ENCODE measurements around the genes SNTA1, C20orf144 and ACTL10.

DNA sequence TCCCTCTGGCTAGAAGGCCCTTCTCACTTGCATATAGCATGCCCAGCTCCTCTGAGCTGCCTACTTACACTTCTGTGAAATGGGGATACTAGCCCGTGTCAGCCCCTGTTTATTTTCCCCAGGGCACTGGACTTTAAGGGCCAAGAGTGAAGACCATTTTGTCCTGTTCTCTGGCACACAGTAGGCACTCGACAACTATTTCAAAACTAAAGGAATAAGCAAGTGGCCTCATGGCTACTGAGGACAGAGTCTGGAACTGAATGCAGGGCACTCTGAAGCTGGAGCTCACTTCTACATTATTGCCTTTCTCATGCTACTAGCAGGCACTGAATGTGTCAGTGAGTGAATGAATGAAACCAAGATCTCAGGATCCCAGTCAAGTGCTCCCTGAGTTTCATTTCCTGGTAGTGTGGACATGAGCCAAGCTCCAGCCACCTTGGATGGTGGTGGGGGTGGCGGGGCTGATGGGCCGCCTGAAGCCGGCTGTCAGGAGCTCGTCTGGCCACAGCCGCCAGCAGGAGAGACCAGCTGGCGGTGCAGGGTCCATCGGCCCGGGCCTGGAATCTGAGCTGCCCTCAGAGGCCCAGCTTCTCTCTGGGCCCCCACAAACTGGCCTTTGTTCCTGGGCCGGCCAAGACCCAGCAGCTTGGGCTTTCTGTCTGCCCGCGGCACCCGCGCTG lies 43.9 kb downstream of the NOL4L start:
- PRO-cap, 2 experiments, result no peak in any of the 2 experiments

- PRO-cap, 2 experiments, result no peak in any of the 2 experiments
These were observed 22.6 kb upstream of the NOL4L start for GRCh38 chr20:32607784-32608178.

- PRO-cap, 2 experiments, result no peak in any of the 2 experiments
These were observed 802 bp downstream of the COMMD7 start for GRCh38 chr20:32742401-32742928.

- PRO-cap, 2 experiments, result peak in 2 of 2 experiments; most common plus-strand start chr20:32743886 (in 2); most common minus-strand start chr20:32743954 (in 2)
These were observed 629 bp upstream of the COMMD7 start for GRCh38 chr20:32743810-32744382.

GRCh38 chr20:32807574-32808093 lies 12.1 kb upstream of the MAPRE1 start:
- PRO-cap, 2 experiments, result no peak in any of the 2 experiments

GRCh38 chr20:32851852-32852280 lies 6.9 kb upstream of the EFCAB8 start:
- PRO-cap, 2 experiments, result no peak in any of the 2 experiments

DNA sequence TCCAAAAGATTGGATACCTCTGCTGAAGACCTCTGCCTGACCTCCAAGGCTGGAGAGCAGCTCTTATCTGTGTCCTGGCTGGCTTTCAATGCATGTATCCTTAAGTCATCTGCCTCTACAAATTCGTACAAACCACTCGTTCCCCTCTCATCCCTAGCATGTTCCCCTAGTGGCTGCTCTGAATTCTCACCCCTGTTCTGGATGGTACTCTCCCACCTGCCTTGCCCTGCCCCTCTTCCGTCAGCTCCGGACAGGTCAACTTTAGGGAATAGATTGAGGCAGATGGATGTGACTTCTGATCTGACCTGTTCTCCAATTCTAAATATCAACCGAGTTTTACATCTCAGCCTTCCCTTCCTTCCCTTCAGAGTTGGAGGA lies 303 bp downstream of the EFCAB8 start:
- PRO-cap, 2 experiments, result no peak in any of the 2 experiments

GRCh38 chr20:32968163-32968479 lies 36.1 kb downstream of the SUN5 start:
- PRO-cap, 2 experiments, result peak in 2 of 2 experiments; most common plus-strand start chr20:32968368 (in 1); most common minus-strand start chr20:32968253 (in 2)

- PRO-cap, 2 experiments, result peak in 2 of 2 experiments; most common plus-strand start chr20:32972509 (in 2); most common minus-strand start chr20:32972276 (in 2)
These were observed 32.0 kb downstream of the SUN5 start for GRCh38 chr20:32972114-32972792.

DNA sequence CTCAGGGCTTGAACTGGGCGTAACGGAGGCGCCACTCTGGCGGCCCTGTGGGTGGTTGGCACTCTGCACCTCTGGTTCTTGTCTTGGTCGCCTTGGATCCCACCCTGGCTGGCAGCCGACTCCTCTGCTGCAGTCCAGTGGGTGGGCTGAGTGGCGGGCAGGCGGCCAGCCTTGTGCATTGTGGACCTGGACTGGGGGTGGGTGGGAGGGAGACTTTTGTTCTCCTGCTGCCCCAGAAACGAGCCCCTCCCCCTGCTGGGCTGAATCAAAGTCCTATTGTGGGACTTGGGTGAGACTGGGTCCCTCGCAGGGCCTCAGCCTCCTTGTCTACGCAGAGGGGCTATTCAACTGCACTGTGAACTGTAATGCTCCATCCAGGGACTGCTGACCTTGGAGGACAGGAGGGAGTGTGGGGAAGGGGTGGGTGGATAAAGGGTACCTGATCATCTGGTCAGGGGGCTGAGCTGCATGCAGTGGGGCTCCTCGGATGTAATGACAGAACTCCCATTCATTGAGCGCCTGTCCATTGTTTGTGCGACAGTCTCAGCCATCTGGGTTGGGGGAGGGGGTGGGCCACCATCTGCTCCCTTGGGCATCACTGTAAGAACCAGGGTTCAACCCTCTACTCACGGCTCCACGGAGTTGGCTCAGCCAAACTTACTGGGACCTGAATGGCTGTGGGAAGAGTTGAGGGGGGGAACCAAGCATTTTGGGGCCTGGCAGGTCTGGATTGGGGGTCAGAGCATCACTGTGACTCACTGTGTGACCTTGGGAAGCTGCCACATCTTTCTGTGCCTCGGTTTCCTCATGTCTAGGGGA lies 23.8 kb downstream of the SUN5 start:
- PRO-cap, 2 experiments, result no peak in any of the 2 experiments

DNA sequence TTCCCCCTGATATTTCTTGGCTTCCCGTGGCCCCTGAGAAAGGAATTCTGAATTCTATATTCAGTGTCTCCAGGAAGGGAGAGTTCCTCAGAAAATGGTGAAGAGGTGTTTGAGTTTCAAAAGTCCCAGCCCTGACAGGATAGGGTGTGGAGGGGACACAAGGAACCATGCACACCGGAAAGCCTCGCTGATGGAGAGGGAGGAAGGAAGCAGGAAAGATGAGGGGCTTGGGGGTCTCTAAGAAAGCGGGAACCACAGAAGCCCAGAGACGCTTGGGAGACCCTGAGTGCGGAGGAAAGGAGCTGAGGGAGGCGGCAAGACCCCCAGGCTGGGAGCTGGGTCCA lies 49.6 kb downstream of the BPIFB1 start:
- PRO-cap, 2 experiments, result no peak in any of the 2 experiments

DNA sequence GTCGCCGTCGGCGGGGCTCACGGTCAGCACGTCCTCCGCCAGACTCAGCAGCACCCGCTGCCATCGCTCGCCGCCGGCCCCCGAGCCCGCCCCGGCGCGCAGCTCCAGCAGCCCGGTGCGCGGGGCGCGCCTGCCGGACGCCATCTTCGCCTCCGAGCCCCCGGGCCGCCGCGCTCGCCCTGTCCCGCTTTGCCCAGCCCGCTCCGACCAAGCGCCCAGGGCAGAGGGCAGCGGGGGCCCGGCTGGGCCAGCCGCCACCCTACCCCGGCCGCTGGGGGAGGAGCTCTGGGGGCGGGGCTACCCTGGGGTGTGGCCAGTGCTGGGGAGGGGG lies at the start of gene SNTA1:
Gene SNTA1 (minus strand): TSS at position 287 of the 331 bp plus-strand sequence.
- PRO-cap, 2 experiments, result peak in 2 of 2 experiments; most common minus-strand start position 273 of the sequence (in 2)

GRCh38 chr20:33624304-33625137 lies 37.6 kb upstream of the C20orf144 start:
- PRO-cap, 2 experiments, result no peak in any of the 2 experiments

GRCh38 chr20:33662017-33662632 lies at the start of gene C20orf144:
Gene C20orf144, plus strand, starts transcription at chr20:33662327.
- PRO-cap, 2 experiments, result no peak in any of the 2 experiments

DNA sequence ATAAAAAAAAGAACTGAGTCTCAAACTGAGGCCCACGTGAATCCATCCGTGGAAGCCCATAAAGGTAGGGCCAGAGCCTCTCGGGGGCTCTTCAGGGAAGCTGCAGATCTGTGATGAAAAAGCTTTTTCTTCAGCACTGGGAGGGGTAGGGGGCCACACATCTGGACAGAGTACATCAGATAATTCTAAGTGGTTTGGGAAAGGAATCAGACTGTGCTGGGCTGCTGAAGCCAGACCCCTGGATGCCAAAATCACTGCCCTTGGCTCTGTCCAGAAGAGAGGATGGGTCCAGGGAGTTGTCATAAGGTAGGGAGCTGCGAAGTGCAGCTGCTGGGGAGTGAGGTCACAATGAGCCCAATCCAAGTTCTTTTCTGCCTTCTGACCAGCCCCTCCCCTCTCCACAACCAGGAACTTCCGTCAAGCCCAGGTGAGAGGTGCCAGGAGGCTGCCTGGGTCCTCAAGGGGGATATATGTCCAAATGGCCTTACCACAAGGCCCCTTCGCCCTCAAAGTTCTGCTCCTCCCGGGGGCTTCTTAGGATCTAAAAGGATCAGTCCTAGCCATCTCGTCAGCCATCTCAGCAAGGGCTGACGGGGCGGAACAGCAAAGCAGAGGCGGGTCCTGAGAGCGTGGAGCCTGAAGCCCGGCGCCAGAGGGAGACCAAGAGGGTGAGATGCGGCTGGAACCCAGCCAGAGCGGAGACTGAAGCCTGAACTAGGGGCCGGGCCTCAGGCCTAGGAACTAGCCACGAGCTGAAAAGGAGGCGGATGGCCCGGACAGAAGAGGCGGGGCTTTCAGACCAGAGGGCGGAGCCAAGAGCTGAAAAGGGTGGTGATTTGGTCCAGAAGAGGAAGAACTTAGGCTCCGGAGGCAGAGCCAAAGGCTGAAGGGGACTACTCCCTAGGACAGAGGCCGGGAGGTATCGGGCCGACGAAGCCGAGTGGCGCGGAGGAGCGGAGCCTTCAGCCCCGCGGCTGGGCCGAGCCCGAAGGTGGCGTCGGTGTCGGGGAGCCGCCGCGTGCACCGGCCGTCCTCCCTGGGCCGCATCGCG lies at the start of gene ACTL10:
Gene ACTL10 (plus strand): TSS at position 851 of the 1,051 bp plus-strand sequence.
- PRO-cap, 2 experiments, result peak in 2 of 2 experiments; most common plus-strand start position 671 of the sequence (in 2); most common minus-strand start position 704 of the sequence (in 2)

- PRO-cap, 2 experiments, result no peak in any of the 2 experiments
These were observed 11.9 kb downstream of the ZNF341 start for GRCh38 chr20:33743792-33744040.

DNA sequence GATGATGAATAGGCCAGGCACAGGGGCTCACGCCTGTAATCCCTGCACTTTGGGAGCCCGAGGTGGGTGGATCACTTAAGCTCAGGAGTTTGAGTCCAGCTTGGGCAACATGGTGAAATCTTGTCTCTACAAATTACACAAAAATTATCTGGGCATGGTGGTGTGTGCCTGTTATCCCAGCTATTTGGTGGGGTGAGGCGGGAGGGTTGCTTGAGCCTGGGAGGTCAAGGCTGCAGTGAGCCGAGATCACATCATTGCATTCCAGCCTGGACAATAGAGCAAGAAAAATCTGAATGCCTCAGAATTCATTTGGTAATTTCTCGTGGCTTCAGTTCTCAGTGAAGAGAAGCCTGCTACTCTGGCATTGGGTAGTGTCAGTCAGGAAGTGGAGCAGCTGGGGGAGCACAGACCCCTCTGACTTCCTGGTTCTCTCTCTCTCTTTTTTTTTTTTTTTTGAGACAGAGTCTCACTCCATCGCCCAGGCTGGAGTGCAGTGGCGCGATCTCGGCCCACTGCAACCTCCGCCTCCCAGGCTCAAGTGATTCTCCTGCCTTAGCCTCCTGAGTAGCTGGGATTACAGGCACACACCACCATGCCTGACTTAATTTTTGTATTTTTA lies 24.2 kb downstream of the ZNF341 start:
- PRO-cap, 2 experiments, result no peak in any of the 2 experiments

DNA sequence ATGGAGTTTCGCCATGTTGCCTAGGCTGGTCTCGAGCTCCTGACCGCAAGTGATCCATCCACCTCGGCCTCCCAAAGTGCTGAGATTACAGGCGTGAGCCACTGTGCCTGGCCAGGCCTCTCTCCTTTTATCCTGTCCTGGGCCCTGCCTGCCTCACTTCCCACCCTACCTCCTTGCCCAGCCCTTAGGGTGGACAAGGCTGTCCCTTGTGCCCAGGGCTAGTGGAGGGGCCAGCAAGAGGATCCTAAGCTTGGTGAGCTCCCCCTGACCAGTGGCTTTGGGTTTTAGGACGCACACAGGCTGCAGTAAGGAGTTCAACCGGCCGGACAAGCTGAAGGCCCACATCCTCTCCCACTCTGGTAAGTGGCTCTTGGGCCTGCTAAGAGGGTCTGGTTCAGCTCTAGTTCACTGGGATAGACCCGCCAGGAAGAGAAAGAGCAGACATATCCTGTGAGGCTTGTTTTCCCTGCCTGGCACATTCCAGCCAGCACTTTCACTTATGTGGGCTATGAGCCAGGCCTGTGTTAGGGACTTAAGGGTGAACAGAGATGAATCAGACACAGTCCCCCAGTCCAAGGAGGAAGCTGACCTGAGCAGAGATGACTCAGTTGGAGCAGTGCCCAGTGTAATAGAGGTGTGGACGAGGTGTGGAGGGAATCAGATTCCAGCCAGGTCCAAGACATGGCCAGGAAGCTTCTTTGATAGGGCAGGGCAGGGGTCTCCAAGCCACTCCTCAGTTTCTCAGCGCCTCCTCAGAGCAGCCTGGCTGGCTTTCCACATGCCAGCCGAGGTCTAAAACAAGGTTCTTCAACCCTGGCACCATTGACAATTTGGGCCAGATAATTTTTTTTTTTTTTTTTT lies 21.7 kb upstream of the CHMP4B start:
- PRO-cap, 2 experiments, result no peak in any of the 2 experiments

- PRO-cap, 2 experiments, result no peak in any of the 2 experiments
These were observed 3.2 kb downstream of the CHMP4B start for GRCh38 chr20:33814037-33814976.

- PRO-cap, 2 experiments, result peak in 2 of 2 experiments; most common plus-strand start chr20:33994469 (in 1); most common minus-strand start chr20:33994380 (in 2)
These were observed 654 bp downstream of the RALY start for GRCh38 chr20:33994260-33994870.

Data from helper T cell (primary cell).